Camera-type eye (tissue), 1 donor: ENCODE measurements around a stretch of chr2.

DNA sequence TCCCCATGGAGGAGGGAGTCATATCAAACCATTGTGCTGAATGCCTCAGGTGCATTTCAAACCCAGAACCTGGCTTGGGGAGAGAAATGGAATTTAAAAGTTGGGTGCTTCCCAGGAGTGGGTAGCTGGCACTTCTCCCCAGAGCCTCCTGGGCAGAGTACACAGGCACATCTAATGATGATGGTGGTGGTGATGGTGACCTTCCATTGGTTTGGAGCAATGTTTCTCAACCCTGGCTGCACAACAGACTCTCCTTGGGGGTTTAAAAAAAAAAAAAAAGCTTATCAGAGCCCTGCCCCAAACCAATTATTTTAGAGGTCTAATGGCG is 8.3 kb downstream of the FOSL2 start:
- RAMPAGE, long total RNA = no peak

DNA sequence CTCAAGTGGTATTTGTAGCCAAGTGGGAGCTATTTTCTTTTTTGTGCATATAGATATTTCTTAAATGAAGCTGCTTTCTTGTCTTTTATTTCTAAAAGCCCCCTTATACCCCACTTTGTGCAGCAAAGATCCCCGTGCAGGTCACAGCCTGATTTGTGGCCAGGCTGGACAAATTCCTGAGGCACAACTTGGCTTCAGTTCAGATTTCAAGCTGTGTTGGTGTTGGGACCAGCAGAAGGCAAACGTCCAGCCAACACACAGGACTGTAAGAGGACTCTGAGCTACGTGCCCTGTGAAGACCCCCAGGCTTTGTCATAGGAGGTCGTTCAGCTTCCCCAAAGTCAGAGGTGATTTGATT is 21.9 kb downstream of the FOSL2 start:
- RAMPAGE, long total RNA = no peak

DNA sequence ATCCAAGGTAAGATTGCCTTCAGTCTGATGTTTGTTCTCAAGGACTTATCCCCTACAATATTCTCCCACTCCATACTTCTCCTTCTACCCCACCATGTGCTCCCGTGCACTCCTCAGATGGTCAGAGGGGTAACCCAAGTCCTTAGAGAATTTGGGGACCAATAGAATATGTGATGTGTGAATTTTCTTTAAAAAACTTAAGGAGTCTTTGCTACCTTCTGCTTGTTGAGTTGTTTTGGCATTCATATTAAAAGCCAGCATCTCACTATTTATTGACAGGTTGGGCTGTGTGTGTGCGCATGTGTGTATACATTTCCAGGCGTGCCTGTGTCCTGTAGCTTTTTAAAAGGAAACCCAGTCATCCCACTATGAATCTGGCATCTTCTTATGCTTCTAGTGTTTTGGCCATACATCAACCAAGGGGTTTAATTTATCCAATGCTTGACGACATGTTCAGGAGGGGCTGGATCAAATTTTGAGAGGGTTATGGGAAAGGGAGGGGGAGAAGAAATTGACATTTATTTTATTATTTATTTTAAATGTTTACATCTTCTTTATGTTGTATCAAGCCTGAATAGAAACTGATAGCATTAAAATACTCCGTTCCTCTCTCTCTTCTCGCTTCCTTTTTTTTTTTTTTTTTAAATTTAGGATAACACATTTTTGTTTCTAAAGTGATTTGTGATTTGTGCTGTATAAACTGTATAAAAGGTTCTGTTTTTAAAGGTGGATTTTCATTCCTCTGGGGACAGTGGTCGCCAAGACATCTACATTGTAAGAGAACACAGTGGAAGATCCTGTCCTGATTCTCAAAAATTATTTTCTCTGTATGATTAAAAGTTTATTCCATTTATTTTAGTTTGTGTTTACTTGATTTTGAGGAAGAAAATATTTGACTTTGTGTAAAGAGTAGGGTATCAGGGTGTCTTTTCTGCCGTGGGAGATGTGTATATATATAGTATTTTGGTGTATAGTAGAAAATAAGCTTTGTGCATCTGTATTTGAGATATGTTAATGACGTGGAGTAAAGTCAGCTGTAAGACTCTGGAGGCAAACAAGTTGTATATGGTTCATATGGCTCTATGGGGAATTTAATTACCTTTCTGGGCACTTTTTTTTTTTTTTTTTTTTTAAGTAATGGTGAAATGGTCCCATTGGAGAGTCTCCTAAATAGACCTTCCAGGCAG is 23.6 kb downstream of the FOSL2 start:
- RAMPAGE, long total RNA = no peak

DNA sequence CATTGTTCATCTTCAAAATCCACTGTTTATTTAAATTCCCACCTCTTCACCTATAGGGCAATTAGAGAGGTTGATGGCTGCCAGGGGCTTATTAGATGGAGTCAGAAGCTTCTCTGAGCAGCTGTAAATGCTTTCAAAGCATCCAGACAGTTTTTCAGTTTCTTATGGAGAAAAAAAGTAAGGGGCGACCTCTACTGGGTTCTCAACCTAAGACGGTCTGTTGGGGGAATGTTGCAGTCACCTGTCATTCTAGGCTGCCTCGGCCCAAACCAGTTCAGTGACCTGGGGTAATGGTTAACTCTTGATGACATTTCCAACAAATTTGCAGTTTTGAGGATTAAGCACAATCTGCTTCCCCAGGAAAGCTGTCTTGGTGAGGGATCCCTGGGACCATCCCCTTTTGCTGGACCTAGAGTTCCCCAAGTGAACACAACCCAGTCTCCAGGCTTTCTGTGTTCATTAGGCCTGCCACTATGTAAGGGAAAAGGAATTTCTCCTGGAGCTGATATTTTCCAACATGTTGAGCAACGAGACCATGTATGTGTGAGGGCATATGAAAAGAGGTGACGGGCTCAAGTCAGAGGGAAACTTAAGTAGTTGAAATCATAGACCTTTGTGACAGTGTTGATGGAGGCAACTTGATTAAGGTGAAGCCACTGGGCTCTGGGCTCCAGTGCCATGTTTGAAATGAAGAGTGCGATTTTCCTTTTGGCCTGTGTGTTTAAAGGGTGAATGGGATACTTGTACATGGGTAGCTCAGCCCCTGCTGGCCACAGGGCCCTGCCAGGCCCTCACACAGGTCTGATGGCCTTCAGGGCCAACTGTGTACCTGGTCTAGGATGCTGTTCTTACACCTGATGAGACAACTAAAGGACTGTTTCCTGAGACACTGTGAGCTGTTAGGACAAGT is 26.9 kb downstream of the FOSL2 start:
- RAMPAGE, long total RNA = no peak

DNA sequence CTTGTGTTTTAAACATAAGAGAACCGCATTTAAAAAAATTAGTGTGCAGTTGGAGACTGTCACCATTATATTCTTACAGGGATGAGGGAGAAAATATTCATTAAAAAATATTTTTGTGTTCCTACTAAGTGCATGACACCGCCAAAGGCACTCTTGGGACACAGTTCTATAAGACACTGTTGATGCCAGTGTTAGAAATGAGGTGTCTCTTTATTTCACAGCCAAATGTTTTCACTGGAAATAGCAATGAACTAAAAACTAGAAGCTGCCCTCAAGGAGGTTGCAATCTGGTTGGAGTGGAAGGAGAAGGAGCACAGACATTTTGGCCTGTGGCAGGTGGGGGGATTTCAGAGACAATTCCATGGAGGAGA is 29.3 kb downstream of the FOSL2 start:
- RAMPAGE, long total RNA = no peak

DNA sequence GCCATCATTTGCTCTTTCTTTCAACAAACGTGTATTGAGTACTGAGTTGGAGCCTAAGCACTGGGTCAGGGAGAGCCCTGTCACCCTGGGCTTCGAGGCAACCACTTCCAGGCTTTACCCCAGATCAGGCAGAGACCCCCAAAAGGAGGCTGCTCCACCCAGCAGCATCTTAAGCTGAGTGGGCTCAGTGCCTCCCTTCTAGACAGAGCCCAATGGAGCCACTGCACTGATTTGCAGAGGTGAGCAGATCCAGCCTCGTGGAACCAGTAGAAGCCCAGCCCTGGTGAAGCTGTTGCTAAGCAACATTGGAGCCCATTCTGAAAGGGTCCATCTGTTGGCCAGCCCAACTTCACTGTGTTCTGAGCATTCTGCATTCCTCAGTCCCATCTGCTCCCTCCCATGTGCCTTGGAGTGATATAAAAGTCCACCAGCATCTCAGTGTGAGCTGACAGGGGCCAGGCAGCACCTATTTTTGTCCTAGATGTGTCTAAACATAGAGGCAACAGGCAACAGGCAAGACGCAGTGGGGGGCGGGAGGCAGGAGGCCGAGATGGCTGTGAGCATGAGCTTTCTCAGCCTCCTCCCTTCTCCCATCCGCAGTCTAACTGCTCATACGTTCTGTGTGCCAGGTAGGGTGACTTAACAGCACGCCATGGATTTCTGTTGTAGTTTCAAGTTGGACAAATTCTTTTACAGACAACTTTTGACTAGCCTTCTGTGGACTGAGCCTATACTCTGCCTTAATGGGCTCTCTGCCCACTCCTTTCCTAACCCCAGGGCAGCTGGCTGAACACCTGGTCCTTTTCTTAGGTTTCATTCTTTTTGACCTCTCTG is 112.3 kb downstream of the PLB1 start:
- RAMPAGE, long total RNA = no peak

DNA sequence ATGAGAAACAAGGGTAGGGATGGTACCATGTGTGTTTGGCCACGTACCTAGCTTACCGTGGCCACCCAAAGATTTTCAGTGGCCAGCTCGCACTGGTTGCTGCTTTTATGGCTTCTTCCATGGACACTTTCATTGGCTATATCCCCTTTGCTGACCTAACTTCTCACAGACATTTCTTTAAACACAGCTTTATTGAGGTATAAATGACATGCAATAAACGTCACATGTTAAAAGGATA is 127.6 kb downstream of the PLB1 start:
- RAMPAGE, long total RNA = no peak

DNA sequence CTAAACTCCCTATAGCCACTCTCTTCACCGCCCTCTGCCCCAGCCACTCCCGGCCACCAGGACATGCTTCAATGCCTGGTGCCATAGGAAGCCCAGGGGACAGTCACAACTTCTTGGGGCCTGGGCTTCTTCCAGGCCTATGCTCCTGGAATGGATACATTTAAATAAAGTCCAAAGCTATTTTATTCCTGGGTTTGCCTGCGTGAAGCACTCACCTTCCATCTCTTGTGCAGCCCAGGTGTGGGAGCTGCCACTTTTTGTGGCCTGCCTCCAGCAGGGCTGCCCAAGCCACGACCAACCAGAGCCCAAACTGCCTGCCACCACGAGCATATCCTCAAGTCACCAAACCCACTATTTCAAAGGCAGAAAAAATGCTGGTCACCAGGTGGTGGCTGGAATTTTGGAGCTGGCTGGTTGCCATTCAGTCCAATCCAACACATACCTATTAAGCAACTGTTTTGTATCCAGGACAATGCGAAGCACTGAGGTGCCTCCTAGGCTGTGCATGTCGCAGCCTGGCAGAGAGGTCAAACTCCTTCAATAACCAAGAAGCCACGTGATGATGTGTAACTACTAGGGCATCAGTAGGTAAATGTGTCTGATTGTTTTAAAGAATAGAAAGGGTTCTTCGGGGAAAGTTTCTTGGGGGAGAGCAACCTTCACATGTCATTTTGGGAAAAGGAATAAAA is 108.4 kb upstream of the PPP1CB start:
- RAMPAGE, long total RNA = no peak

DNA sequence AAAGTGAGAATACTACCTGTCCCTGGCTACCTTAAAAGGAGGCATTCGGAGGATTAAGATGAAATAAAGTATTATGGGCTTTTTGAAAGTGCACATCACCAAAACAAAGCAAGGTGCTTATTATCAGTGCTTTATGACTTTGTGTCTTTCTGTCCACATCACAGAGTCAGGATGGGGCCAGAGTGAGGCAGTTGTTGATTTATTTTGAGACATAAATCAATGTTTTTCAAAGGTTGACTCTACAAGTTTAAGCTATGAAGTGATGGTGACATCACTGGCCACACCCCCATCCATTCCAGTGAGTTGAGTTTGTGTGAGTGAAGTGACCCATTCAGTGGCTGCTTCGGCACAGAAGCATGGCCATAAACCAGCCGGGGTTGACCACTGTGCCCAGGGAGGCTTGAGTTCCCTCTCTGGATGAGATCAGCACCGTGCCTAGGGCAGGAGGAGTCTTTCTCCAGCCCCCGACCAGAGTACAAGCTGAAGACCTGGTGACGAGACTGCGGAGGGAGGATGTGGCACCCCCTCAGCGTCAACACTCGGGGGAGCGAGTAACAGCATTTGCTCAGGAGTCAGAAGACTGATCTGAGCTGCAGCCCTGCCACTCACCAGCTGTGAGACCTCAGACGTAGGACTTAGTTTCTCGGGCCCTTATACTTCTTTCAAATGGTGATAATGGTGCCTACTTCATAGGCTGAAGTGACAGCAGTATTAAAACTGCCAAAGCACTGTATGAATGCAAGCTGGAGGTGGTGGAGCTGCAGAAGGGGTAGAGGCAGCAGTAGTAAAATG is 88.9 kb upstream of the PPP1CB start:
- RAMPAGE, long total RNA = no peak

DNA sequence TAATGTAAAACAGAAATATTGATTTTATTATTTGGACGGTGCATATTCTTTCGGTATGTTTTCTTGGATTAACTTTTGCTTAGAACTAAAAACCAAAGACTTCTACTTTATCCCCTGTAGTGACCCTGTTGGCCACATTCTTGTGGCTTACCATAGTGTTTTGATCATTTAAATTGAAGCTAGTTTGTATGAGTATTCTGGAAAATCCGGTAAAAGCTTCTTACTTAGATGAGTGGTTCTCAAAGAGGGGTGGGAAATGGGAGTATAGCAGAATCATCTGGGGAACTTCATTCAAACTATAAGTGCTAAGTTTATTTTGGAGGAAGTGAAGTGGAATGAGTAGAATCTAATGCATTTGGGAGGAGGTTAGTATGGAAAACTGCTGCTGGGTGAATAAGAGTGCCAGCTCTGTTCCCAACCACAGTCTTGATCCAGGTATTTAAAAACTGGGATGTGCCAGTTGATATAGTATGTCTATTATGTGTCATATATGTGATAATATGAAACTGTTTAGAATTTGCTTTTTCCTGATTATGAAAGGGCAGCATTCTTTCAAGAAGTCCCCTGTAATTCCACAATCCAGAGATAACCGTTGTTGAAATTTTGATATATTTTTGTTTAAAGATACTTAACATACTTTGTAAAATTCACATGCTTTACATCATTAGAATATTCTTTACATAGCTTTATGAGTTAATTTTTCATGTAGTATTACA is 3.9 kb downstream of the PPP1CB start:
- RAMPAGE, long total RNA = no peak

GRCh38 chr2:28947675-28948644 is 33.1 kb upstream of the TOGARAM2 start:
- RAMPAGE, long total RNA = no peak

DNA sequence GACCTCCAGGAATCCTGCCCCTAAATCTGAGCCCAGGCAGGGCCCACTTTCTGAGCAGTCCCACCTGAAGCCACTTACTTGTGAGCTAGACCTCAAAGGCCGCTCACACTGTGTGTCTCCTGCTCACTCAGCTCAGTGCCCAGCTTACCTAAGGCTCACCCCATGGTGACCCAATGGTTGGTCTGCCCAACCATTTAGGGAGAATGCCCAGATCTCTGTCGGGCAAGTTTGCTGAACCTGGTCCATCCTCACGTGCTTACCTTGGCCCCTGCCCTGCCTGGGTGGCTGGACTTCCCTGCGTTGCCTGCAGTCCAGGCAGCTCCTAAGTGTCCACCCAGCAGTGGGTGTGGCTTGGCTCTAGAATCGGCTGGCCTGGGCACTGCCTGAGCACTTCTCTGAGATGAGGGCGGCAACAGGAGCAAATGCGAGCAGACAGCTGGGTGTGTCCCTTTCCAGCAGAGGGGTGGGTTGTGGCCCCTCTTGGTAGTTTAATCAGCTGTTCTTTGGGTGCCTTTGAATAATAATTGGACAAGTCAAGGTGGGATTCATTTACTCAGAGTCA is 11.3 kb downstream of the PCARE start:
- RAMPAGE, long total RNA = no peak

GRCh38 chr2:29097309-29097939 is 17.8 kb upstream of the CLIP4 start:
- RAMPAGE, long total RNA = no peak

DNA sequence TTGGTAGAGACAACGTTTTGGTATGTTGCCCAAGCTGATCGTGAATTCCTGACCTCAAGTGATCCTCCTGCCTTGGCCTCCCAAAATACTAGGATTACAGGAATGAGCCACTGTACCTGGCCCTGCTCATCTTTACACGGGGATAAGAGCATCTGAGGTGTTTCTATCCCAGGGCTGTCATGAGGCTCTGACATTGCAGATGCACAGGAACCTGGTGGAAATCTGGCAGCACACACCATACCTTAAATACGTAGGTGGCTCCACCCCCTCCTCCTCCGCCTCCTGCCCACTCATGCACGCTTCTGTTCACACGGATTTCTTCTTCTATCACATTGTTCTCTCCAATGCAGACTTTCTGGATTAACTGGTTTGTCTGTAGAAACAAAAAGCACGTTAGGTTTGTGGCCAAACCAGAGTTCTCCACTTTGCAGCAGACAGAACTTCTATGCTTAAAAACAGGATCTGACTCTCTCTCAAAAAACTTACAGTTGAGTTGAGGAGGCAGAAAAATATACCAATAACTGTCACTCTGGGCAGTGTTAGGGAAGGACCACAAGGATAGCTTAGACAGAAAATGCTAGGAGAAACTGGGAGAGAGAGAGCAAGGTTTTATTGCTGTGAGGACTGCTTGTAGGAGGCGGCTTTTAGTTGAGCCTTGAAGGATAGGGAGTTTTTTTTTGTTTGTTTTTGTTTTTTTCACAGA is 118.3 kb downstream of the CLIP4 start:
- RAMPAGE, long total RNA = no peak

DNA sequence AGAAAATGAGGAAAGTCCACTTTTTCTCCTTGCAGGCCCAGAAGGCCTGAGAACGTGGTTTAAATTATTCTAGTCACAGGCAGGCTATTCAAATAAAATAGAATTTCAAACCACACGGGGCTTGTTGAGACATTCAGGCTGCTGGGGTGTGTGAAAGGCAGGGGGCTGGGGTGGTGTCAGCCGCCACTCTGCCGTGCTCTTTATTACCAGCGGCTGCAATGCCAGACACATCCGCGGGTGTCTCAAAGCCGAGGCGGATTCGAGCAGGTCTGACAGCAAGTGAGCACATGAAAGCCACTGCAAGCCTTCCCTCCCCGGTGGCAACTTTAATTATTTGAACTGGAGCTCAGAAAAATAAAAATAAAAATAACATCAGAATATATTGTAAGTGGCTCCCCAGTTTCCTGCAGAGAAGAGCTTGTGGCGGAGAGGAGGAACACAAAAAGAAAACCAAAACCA is 199.5 kb downstream of the CLIP4 start:
- RAMPAGE, long total RNA = no peak

DNA sequence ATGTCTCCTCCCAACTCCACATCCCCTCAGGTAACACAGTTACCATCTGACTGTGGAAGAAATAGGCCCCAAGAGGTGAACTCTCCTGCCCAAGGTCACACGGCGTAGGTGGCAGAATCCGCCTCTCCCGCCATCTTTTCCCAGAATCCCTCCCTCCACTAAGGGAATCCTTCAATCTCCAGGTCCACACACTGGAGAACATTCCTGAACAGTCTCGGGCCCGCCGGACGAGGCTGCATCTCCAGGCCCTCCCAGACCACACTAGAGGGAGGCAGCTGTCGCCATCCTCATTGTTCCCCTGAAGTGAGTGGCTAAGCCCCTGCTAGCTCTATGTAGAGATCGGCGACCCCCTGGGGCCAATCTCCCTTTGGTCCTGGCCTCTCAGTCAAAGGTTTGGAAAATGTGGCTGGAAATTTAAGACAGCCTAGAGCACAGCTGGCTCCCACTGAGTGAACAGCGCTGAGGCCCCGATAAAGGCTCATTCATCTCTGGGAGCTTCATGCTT is 360.1 kb downstream of the CLIP4 start:
- RAMPAGE, long total RNA = no peak

DNA sequence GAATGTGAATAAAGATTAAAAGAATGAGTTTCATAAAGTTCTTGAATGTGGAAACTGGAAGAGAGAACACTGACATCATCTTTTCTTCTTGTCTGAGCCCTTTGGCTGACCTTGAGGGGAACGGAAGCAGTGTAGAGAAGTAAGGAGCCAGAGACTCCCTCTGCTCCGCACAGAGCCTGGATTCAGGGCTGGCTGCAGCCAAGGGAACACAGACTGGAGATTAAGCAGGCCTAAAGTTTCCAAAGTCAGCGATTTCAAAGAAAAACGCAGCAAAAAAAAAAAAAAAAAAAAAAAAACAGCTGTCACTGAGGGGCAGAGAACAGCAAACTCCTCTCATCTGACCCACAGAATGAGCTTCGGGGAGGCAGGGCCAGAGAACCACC is 19.3 kb upstream of the ALK start:
- RAMPAGE, long total RNA = no peak

DNA sequence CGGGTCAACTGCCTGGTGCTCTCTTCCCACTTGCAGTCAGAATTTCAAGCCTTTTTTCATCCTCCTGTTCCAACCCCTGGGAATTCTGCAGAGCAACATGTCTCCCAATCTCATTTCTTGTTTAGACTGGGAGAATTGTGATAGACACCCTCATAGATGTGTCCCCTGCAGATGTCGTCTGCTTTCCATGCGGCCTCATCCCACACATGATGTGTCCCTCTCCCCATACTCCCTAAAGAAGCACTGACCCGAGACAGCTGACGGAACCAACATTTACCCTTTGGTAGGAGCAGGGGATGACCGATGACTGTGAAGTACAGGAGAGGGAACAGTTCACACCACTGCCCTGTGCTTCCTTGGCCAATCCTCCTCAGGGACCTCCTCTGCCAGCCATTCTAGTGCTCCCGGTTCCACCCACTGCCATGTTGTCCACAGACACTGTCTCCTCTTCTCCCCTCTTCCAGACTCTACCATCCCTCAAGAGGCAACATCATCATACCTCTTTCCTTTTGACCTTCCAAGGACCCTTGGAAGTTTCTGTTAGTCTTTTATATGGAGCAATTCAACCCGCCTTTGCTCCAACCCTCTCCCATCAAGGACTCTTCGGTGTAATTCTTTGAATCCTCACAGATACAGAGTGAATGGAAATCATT is 98.9 kb upstream of the LCLAT1 start:
- RAMPAGE, long total RNA = no peak

- RAMPAGE, long total RNA = no peak
Measured at GRCh38 chr2:30403553-30403927, 43.5 kb upstream of the LCLAT1 start.

GRCh38 chr2:30808793-30809454 is 1.7 kb upstream of the CAPN13 start:
- RAMPAGE, long total RNA = no peak